Aorta (tissue), 1 donor: ENCODE measurements around a stretch of chr6.

DNA sequence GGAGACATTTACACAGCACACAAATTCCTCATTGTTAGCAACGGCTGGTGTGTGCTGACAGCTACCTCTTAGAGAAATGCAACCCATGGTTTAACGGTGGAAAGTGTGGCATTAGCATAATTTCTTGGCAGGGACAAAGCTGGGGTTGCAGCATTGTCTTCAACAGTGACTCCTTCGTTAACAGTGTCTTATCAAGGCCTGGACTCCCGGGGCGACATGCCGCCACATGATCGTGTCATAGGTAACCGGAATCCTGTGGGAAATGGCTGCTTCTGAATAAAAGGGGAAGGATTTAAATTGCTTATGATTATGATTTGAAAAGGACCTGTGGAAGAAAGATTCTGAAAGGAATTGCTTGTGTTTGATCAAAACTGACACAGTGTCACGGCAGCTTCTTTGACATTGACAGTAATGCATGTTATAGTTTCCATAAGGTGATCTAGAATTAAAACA is 128.0 kb downstream of the UST start:
- PRO-cap = no peak

- PRO-cap = no peak
Observed at GRCh38 chr6:148971128-148971665, 224.4 kb downstream of the UST start.

GRCh38 chr6:149061321-149061798 is 256.2 kb upstream of the TAB2 start:
- PRO-cap = no peak

GRCh38 chr6:149128274-149129030 is 189.1 kb upstream of the TAB2 start:
- PRO-cap = no peak

DNA sequence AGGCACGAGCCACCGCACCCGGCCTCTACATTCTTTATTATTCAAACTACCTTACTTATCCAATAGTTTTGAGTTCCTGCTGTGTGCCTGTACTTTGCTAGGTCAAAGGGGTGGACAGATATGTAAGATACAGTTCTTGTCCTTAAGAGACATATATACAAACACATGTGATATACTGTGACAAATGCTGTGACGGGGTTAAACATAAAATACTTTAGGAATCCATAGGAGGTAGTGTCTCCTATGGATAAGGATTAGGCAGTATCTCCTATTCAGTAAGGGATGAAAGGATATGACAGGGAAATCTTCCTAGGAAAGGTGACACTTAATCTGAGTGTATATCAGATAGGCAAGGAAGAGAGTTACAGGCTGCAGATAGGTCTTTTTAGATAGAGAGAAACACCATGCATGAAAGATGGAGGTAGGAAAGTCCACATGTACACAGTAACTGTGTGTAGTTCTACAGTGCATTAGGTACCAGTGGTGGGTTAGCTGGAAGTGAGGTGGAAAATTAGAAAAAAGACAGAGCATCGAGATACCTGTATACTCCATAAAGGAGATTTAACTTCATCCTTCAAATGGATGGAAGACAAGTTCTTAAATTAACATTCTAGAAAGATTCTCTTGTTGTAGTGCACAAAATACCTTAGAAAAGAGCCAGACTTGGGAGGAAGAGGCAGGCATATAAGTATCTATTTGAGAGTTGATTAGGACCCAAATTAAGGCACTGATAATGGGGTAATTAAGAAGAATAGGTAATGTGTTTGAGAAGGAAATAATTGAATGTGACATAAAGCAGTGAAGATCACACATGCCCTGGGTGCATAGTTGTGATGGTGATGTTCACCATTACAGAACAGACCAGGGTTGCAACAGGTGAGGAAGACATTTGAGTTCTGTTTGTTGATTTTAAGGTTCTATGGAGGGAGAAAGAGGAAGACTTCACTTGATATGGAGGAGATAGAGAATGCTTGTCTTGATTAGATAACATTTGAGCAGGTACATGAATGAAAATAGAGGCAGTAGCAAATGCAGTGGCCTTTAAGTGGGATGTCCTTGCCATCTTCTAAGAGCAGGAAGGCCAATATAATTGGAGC is 11.4 kb downstream of the TAB2 start:
- PRO-cap = no peak

GRCh38 chr6:149347874-149348439 is 30.4 kb downstream of the TAB2 start:
- PRO-cap = no peak

- PRO-cap = no peak
Observed at GRCh38 chr6:149410527-149411658, 10.8 kb downstream of the SUMO4 start.

- PRO-cap = no peak
Observed at GRCh38 chr6:149726154-149727350, 8.7 kb upstream of the LATS1 start.

- PRO-cap = no peak
Observed at GRCh38 chr6:149854901-149855468, 9.2 kb downstream of the LRP11 start.

DNA sequence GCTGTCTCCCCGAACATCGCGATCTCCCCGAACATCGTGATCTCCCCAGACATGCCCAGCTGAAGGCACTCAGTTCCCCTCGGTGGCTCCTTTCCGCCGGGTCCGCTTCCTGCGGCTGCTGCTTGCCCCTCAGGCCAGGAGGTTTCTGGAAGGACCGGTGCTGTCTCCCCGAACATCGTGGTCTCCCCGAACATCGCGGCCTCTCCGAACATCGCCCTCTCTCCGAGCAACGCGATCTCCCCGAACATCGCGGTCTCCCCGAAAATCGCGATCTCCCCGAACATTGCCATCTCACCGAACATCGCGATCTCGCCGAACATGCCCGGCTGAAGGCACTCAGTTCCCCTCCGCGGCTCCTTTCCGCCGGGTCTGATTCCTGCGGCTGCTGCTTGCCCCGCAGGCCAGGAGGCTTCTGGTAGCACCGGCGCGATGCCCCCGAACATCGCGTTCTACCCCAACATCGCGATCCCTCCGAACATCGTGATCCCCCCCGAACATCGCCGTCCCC is 640 bp downstream of the ULBP1 start:
- PRO-cap = no peak

GRCh38 chr6:150069697-150069934 is 695 bp upstream of the ULBP3 start:
- PRO-cap = no peak

GRCh38 chr6:150184762-150185636 is 42.2 kb downstream of the PPP1R14C start:
- PRO-cap = no peak

DNA sequence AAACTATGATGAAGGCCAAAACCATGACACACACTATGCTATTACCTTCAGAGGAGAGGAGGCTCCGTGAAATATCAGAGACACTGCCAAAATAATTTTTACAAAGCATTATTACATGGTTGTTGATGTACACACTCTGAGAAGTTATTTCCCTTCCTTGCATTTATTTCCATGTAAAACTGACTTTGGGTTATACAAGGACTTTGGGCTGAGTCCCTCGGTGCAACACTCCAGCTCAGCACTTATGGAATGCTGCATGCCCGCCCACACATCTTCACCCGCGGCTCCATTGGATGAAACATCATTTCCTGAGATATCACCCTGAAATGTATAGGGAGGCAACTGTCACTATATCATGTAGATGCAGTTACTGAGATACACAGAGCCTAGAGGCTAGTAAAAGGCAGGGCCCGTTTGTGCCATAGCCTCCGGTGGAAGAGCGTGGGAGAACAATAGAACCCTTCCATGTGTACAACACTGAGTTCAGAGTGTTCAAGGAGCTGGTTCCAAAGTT is 101.2 kb upstream of the IYD start:
- PRO-cap = no peak

DNA sequence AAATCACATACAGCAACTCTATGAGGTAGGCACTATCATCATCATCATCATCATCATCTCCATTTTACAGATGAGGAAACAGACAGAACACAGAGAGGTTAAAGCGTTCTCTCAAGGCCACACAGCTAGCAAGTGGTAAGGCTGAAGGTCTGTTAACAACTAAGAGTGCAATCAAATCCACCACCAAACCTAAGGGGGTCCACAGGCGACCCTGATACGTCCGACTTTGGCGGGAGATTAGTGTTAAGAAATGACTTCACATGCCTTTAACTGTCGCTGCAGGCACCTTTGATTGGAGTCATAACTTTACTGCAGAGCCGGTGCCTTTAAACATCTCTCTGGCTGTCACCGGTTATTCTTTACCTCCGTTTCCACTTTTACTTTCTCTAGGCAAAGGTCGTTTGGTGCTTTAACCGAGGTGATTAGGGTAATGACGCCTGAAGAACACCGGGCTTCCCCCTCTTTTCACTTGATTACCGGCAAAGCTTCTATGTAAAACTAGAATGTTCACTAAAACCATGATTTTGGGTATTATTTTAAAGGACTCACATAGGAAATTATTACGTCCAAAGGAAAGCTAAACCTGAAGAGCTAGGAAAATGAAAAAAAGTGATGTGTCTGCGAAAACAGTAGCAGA is 584 bp upstream of the PLEKHG1 start:
- PRO-cap = no peak

GRCh38 chr6:150937091-150937471 is 71.6 kb downstream of the MTHFD1L start:
- PRO-cap = no peak

- PRO-cap = no peak
Observed at GRCh38 chr6:151136554-151137068, 103.2 kb upstream of the AKAP12 start.

- PRO-cap = no peak
Observed at GRCh38 chr6:151228995-151229802, 10.6 kb upstream of the AKAP12 start.

- PRO-cap = no peak
Observed at GRCh38 chr6:151367624-151368128, 23.7 kb downstream of the ZBTB2 start.

GRCh38 chr6:151494248-151495007 is 611 bp downstream of the CCDC170 start:
- PRO-cap = no peak

GRCh38 chr6:151641073-151641568 is 147.3 kb downstream of the CCDC170 start:
- PRO-cap = no peak